Mesenchymal stem cell of adipose (primary cell): ENCODE measurements around a stretch of chr1.

DNA sequence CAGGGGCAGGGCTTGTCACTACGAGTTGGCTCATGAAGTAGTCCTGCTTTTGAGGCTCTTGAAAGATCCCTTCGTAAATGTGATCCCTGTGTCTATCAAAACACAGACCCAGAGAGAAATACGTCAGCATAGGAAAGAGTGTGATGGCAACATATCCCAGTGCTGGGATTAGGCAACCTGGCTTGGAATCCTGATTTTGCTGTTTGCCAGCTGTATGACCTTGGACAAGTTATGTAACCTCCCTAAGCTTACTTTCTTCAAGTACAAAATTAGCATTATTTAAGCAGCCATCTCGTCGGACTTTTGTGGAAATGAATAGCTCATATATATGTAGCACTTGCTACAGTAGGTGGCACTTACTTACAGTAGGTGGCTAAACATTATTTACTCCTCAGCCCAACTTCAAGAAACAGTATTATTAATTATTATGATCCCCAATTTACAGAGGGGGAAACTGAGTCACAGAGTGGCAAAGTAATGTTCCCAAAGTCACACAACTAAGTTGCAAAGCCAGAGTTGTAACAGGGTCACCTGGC, 228.5 kb downstream of the ATG4C start:
- CAGE, long polyA plus RNA: no peak

- CAGE, long polyA plus RNA: no peak
These were observed 34.5 kb downstream of the ROR1 start for GRCh38 chr1:63808233-63808863.

DNA sequence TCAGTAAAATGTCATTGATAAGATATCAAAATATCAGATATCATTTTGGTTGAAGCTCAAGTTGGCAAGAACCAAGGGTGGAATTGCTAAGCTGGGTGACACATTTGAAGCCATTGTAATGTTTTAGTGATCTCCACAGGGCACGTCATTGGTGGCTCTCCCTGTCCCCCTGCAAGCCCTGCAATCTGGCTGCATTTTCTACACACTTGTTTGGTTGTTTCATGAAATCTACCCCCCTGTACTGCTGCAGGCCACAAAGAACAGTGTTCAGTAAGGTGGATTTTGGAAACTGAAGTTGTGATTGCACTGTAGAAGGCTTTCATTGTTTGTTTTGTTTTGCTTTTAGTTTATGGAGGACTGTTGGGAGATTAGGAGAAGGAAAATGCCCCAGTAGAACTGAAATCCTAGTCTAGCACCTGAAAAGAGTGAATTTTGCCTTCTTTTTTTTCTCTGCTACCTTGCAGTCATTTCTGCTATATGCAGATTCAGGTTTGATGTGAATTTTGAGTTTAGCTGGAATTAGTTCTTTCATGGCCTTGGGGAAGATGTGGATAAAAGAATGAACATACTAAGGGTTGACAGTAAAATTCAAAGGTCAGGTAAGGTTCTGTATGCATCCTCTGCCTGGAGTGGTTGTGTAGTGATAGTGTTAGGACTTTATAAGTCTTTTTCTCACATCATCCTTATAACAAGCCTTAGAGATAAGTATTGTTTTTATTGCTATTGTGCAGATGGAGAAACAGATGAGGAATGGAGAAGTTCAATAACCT, 46.5 kb downstream of the ROR1 start:
- CAGE, long polyA plus RNA: no peak

DNA sequence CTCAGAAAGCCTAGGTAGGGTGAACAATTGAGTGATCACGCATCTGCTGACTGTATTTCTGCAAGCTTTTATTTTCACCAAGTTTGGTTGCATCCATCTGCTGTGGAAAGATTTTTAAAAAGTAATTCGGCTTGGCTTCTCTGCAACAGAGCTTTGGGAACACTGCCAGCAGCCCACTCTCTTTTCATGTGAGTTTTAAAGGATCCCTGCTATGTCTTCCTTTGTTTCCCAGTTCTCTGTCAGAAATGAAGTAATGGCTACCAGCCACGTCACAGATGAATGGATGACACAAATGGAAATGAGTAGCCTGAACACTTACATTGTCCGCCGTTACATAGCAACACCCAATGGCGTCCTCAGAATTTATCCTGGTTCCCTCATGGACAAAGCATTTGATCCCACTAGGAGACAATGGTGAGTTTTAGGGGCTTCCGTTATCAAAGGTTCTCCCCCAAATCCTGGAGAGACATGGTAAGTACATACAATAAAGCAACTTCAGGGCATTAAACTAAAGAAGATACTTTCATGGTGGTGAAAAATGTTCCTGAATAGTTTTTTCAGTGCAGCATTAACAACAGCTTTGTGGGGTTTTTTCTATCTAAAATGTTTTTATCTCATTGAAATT, 80.5 kb upstream of the RAVER2 start:
- CAGE, long polyA plus RNA: no peak

GRCh38 chr1:64917136-64918298, 48.8 kb downstream of the JAK1 start:
- CAGE, long polyA plus RNA: no peak

GRCh38 chr1:64966799-64967004, 353 bp upstream of the JAK1 start:
- CAGE, long polyA plus RNA: no peak

GRCh38 chr1:65055581-65056054, 89.3 kb upstream of the JAK1 start:
- CAGE, long polyA plus RNA: no peak

DNA sequence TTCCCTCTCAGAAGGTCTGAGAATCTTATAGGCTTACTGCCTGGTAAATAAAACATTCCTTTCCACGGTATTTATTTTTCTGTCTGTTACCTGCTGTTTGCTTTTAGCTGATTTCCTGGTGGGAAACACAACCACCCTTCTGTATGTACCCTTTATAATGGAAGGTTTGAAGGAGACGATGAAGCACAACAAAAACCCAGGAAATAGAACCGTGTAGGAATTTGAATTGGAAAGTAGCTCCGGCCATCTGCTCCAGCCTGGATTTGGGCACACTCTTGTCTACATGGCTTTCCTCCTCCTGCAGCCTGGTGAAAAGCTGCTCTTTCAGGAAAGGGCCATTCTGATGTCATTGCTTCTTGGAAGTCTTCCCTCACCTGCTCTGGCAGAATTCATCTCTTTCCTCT, 2.5 kb downstream of the AK4 start:
- CAGE, long polyA plus RNA: no peak

DNA sequence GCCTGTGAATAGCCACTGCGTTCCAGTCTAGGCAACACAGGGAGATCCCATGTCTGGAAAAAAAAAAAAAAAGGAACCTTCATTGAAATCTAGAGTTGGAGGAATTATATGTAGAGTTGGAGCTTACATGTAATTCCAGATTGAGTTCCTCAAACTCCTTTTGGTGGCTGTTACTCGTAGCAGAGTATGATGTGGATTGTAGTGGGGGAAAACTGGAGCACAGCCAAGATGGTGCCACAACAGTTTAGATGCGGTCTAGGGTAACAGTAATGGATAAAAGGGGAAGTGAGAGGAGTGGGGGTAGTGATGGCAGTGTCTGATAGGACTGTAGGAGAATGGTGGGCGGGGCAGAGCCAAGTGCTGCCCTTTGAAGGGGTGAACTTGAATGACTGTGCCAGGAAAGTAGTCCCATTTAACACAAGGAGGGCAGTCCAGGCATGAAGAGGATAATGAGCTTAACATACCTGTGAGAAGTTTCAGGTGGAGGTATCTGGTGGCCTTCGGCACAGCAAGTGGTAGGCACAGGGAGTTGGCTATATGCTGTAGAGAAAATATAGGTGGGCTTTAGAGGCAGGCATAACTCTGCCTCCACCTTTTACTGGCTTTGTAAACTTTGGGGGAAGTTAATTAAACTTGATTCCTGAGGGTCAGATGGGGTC, 17.6 kb downstream of the AK4 start:
- CAGE, long polyA plus RNA: no peak

DNA sequence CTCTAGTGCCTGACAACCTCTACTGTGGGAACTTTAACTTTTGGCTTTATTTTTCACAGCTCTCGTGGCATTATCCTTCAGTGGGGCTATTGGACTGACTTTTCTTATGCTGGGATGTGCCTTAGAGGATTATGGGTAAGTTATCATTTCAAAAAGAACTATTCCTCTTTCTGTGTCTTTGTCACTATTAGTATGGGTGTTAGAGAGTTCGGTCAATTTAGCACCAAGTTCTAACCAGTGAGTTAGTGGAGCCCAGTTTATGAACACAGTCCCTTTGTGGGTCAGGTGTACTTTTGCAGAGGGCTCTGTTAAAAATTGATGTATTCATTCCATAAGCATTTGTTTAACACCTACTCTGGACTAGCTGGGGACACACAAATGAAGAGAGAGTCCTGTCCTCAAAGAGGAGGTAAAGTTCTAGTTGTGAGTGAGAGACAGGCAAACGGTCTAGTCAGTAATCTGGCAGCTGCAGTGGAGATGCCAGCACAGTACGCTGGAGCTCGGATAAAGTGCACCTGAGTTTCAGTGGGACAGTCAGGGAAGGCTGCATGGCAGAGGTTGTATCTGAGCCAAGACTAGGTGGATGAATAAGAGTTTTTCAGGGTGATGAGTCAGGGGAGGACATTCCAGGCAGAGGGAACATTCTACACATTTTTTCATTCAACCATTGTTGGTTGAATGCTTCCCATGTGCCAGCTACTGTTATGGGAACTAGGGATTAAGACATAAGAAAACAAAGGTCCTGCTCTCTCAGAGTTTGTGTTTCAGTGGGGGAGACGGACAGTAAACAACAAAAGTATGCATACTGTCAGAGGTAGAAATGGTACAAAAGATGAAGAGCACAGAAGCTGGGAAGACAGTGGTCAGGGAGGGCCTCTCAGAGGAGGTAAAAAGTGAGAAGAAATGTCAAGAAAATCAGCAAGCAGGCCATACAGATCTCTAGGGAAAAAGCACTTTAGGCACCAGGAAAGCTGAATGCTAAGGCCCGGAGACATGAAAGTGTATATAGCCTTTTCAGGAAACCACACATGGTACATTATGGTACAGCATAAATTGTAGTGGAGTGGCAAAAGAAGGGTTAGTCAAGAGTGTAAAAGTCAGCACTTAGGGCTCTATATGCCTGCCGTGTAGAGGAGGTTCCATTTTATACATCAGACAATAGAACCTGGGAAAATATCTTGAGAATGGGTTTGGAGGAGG, 5.2 kb downstream of the LEPR start:
- CAGE, long polyA plus RNA: no peak

DNA sequence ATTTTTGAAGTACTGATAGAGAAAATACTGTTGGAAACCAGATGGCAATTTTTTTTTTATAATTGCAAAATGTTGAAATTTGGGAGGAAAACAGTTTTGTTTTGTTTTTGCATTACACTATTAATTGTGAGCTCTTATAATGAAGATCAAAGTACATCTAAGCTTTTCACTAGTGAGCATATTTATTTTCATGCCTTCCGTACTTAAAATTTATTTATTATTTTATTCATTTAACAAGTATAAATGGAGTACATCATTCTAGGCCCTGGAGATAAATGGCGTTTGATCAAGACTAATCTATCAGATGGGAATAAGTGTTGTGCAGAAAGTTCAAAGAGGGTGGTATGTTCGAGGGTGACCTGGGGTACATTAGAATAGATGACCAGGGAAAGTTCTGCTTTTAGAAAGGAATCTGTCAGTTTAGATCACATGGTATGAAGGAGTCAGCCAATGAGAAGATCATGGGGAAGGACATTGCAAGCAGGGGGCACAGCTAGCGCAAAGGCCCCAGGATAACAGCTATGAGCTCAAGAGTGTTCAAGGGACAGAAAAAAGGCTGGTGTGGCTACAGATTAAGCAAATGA, 8.4 kb downstream of the LEPR start:
- CAGE, long polyA plus RNA: no peak

DNA sequence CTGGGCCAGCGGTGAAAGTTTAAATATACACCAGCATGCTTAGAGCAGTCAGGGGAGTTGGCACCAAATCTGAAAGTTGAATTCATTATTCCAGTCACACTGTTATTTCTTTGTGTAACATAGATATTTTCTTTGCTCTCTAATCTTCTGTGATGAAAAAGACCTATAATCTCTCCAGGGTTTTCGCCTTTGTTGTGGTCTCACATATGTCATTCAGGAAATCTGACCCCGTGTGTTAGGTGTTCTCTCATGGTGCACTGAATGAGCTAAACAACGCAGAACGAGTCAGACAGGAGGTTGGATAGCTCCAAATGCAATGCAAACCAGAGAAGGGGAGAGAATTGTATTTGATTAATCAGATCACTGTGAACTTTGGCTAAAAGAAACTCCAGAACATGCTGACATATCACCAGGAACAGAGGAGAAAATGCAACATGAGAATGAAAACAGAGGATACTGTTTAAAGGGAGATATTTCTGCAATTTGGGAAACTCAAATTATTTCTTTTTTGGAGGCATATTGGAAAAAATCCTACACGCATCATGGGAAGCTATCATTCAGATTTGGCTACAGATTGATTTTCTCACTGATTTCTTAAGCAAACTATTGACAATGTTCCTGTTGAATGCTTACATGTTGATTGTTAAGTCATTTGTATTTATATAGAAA, 364.5 kb upstream of the SGIP1 start:
- CAGE, long polyA plus RNA: no peak

DNA sequence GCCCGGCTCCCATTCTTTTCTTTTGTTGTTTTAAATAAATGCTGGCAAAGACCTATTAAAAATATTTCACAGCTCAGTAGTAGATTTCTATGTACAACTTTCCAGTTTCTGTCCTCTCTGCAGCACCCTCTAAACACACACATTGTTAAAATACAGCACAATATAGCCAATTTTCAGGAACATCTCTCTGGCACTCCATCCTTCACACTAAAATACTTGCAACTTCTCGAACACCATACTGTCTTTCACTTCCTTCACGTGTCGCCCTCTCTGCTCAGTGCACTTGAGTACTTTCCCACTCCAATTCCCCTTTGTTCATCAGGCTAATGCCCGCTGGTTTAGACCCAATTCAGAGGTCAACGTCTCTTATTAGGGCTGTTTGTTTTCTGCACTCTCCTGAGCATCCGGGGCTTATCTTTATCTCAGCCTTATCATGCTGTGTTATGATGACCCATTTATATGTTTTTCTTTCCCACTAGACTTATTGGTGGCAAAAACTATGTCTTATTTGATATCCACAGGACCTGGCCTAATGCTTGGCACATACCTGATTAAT, 238.2 kb upstream of the SGIP1 start:
- CAGE, long polyA plus RNA: no peak

DNA sequence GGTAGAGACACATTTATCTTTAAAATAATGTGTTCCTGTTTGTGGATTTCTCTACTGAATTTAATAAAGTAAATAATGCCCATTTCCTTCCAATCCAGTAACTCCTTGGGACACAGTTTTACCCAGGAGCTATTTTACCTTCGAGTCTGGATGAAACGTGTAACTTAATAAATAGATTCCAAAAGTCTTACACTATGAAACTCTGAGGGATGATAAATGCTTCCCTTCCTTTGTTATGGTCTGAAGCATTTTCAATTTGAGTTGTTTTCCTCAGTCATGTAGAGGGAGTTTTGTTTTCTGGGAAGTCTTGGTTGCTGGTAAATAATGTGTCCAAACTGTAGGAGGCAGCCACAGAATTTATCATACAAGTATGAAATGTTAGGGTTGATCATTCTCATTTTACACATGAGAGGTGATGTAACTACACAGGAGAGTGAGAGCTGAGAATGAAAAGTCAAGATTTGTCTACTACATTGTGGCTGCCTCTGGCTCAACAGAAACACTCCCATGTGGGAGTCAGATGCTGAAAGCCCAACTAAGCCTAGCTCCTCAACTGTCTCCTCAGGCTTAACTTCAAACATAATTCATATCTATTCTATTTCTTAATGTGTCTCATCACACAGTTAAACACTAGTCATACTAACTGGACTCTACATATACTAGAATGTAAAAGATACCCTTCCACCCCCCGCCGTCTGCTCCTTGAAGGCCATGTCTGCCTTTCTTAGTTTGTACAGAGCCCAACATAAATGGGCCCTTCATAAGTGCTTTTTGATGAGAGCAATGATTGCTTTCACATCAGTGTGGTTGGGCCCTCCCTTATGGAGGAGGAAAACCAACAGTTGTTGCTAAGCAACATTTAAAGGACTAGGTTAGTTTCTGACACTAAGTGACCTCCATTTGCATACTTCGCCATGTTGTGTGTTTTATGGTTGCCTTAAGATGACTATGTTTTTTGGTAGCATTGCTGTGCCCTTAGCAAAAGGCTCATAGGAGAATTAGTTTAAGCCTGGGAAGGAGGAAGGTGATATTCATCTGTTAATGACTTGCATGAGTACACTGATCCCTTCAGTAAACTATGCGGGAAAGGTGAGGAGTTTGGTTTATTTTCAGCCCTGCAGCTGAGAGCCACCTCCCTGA, 182.3 kb upstream of the SGIP1 start:
- CAGE, long polyA plus RNA: no peak

GRCh38 chr1:67525133-67525345, 94.8 kb upstream of the SERBP1 start:
- CAGE, long polyA plus RNA: no peak

DNA sequence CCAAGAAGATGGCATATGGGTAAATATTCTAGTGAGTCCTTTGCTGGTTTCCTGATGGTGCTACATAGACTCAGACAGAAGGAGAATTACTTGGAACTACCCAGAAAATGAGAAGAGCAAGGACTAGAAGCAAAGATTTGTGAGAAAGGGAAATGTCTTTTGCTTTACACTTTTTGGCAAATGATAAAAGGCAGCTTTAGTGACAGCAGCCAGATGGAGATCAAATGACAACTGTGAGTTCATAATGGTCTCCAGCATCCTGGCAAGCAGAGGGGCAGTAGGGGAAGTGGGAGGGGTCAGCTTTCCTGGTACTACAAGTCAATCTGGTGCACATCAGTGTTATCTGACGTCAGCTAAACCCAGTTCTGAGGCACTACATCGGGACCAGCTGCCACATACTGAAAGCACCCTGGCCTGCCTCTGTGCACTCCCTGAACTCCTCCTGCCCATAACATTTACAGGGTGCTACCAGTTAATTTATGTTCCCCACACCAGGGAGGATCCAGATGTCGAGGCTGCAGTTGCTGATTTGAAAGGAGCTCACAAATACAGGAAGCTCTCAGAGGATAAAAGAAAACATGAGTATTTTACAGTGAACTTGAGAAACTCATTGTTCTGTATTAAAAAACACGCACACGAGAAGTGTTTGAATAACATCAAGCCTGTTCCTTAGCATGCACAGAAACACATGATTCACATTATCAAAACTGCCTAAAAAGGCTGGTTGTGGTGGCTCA, 10.4 kb upstream of the GADD45A start:
- CAGE, long polyA plus RNA: no peak

- CAGE, long polyA plus RNA: no peak
These were observed 4.1 kb downstream of the GADD45A start for GRCh38 chr1:67688822-67689792.

DNA sequence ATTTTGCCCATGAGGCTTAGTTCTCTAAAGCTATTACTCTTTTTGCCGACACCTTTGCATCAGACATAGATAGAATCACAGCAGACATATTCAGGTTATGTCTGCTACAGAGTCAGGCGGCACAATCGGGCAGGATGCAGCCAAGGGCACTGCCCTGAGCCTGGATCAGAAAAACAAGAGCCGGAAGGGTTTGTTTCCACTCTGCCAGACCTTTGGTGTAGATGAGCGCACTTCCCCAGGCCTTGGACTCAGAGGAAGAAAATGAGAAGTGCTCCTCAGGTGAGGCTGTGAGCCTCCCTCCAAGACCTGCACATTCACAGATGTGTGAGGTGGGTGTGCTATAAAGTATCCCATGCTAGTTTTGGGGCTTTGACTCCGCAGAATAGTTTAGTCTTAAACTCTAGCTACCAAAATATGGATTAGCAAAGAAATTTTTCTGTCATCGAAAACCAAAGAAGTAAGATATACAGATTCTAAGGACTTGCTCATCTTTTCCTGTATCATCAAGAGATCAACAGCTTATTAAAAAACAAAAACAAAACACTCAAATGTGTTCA, 43.6 kb downstream of the GNG12 start:
- CAGE, long polyA plus RNA: no peak

DNA sequence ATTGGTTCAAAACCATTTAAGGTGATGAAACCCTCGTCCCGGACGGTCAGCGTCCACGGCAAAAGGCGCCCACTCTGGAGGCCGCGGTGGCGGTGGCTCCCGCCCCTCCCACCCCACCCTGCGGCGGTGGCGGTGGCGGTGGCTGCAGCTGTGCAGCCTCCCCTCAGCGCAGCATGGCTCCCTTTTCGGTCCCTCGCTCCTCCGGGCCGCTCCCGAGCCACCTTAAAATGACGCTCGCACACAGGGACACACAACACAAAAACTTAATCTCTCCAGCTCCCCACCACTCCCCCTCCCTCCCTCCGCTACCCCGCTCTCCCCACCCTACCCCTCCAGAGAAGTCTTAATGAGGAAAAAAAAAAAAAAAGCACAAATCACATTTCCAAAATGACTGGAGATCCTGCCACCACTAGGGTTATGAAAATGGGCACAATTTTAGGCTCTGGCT, 69.0 kb downstream of the WLS start:
- CAGE, long polyA plus RNA: no peak

- CAGE, long polyA plus RNA: no peak
These were observed 54.4 kb downstream of the WLS start for GRCh38 chr1:68177846-68178399.